Measurements from ENCODE around the genes PTPRN, DES and CHPF.

DNA sequence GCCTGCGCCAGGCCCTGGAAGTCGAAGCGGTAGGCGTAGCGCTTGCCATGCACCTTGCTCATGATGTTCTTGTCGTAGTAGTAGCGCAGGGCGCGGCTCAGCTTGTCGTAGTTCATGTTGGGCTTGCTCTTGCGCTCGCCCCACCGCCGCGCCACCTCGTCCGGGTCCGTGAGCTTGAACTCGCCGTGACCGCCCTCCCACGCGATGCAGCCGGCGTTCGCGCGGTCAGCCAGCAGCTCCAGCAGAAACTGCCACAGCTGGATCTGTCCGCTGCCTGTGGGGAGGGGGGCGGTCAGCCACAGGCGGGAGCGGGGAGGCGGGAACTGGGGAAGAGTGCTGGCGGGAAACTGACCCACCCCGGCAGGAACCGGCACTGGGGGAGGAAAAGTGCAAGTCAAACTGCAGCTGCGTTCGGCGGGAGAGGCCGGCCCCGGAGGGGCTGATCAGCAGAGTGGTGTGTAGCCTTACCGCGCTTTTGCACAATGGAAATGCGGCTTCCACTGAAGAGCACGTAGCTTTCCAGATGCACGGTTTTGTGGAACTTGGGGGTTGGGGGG, 2.9 kb downstream of the FEV start:
- PRO-cap, result no peak
- CAGE, long polyA plus RNA, result no peak

- PRO-cap, result no peak
- CAGE, long polyA plus RNA, result no peak
Observed at GRCh38 chr2:219118490-219118929, 42.1 kb downstream of the NHEJ1 start.

GRCh38 chr2:219123303-219124346, 37.0 kb downstream of the NHEJ1 start:
- PRO-cap, result no peak
- CAGE, long polyA plus RNA, result no peak

- PRO-cap, result no peak
- CAGE, long polyA plus RNA, result no peak
Observed at GRCh38 chr2:219140791-219141098, 19.9 kb downstream of the NHEJ1 start.

DNA sequence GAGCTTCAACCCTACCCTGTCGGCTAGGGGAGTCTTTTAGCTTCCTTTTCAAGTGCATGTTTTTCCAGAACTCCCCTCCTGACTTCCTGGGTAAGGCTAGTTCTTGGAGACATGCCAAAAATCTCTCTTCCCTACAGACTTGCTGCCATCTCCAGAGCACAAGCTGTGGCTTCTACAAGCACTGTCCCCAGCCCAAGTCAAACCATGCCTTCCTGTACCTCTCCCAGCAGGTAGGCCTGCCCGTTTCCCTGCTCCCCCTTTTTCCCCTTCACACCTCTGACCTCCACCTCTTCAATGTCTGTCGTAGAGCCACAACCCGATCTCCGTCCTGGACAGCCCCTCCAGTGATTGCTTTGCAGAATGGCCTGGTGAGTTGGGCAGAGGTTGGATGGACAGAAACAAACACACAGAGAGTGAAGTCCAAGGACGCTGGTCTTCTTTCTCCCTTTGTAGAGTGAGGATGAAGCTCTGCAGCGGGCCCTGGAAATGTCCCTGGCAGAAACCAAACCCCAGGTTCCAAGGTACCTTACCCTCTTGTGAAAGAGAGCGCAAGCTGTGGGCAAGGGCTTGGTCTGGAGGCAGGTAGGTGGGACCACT, 1.6 kb downstream of the ZFAND2B start:
- PRO-cap, result no peak
- CAGE, long polyA plus RNA, result no peak

DNA sequence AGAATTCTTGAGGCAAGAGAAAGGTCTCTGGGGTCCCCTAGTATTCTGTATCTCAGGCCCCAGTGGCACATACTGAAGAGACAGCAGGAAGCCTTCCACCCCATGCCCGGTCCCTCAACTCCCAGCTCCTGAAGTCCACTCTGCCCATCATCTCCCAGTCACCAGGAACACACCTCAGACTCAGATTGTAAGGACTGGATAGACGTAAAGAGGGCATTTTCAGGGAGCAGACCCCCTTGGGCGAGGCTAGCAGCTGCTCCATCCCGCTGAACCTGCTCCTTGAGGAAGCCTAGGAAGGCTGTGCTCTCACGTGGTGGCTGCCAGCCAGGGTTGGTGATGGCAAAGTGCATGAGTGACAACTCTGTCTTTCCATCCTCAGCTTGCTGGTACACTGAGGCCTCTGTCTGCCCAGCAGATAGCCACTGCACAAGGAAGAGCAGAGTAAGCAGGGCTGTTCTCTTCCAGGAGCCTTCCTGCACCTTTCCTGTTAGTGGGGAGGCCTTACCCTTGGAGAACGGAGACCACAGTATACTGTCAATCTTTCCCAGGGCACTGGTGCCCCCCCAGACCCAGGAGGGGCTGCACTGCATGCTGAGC, 3.8 kb upstream of the ABCB6 start:
- PRO-cap, result no peak
- CAGE, long polyA plus RNA, result no peak

DNA sequence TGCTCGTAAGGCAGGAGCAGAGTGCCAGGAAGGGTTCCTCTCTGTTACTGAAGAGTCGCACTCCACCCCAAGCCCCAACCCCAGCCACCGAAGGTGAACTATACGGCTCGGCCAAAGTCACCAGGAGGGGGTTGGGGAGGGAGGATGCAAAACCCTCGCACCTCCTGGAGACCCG, 250 bp downstream of the TUBA4A start:
- PRO-cap, result no peak
- CAGE, long polyA plus RNA, result no peak

GRCh38 chr2:219309228-219309860, at the start of gene PTPRN:
TSS of gene PTPRN (minus strand) at chr2:219309401.
- PRO-cap, result no peak
- CAGE, long polyA plus RNA, result no peak

DNA sequence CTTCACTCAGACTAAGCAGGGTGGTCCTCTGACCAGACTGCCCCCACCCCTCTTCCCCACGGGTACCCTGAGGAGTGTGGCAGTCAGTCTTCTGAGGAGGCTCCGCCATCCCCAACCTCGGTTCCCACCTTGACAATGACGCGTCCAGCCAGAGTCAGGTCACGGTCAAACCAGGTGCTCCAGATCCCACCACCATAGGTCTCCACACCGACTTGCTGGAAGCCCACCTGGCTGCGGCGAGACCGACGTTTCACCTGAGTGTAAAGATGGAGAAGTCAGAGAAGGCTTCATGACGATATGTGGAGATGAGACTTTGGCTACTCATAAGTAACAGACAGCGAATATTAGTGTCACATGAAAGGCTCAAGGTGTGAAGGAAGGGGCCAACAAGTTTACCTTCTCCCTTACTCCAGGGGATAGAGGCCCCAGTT, 1.5 kb downstream of the DNPEP start:
- PRO-cap, result no peak
- CAGE, long polyA plus RNA, result no peak

GRCh38 chr2:219417997-219419145, at the start of gene DES:
TSS of gene DES (plus strand) at chr2:219418377.
- PRO-cap, result no peak
- CAGE, long polyA plus RNA, result no peak

DNA sequence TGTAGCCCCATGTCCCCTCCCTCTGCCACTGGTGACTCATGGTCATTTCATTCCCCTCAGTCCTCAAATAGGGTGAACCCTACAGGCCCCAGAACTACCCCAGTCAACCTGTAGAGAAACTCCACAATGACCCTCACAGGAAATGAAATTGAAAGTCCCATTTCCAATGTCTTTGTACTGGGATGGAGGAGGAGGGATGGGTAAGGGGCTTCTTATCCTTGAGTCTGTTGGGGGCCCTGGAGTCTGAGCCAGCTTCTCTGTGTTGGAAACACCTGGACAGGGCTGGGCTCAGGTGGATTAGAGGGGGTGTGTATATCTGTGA, 6.1 kb upstream of the SPEG start:
- PRO-cap, result no peak
- CAGE, long polyA plus RNA, result no peak

- PRO-cap, result no peak
- CAGE, long polyA plus RNA, result no peak
Observed at GRCh38 chr2:219442647-219443444, 8.2 kb downstream of the SPEG start.

DNA sequence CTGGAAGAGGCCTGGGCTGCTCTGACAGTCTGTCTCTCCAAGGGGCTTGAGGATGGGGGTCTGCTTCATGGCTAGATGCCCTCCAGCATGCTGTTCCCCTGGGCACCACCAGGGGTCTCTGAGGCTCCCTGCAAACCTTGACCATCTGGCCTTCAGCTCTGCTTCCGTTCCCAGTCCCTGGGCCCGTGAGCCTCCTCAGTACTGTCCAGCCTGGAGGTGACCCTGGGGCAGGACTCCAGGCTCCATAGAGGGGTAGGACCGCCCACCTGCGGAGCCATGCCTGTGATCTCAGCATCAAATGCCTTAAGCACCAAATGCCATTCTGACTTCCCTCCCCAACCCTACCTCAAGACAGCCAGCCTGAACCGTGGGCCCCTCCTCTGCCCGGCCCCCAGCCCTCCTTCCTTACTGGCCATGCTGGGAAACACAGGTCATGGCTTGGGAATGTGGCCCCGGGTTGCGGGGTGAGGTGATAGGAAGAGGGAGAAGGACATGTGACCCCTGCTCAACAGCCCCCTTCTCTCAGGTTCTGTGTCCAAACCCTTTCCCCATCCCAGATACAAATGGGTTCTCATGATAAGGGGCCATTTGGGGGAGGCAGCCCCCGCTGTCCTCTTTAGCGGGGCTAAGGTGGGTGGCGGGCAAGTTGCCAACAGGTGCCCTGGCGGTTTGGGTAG, 25.0 kb downstream of the SPEG start:
- PRO-cap, result no peak
- CAGE, long polyA plus RNA, result no peak

DNA sequence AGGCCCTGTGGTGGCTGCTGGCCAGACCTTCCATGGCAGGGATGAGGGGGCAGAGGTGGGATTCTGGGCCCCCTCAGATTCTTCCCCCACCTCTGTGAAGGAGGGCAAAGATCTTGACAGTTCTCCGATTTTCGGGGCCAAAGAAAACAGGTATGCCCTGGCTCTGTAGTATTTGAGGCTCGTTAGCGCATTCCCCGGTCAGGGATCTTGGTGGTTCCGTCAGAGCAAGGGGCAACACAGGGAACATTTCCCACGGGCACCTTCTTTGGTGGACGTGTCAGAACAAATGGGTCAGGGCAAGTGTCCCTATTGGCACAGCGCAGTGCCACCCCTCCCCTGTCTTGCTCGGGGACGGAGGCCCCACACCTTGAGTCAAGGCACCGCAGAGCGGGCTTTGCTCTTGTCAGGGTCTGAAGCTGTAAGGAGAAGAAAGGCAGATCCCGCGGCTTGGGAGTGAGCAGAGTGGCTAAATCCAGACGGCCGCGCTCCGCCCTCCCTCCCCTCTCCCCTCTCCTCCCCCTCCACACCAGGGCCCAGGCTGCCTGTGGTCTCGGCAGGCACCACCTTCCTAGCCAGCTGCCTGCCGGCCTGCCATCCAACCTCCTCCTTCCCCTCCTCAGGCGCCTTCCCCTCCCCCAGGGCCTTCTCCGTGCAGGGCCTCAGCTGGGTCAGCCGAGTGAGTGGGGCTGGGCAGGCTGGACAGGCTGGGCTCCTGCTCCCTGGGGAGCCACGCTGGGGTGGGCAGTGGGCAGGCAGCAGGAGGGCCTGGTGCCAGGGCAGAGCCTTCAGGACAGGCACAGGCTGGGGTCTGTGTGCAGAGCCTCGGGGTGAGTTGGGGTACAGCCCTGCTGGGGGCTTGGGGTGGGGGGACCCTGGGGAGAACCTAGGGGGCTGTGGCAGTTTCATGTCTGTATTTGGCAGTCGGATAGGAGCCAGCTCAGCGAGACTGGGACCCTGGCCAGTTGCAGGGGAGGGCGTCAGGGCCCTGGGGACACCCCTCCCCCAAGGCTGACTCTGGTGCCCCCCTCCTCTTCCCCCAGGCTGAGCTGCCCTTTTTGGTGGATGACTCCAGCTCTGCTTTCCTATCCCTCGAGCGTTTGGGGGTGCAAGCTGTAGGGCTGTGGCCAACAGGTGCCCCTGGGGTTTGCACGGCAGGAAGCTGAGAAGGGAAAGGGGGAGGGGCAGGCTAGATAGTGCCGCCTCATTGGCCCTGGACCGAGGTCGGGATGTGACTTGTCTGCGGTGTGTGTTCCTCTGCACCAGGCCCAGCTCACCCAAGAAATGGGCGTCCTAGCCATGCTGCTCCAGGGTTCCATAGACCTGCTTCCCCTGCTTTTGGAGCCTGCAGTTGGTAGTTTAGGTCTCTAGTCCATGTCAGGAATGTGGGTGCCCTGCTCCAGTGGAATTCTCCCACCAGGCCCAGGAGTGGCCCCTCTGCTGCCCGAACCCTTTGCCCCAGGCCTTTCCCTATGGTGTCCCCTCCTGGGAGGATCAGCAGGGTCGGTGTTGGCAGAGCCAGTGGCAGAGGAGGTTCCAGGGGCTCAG, 26.1 kb downstream of the SPEG start:
- PRO-cap, result no peak
- CAGE, long polyA plus RNA, result no peak

GRCh38 chr2:219501398-219502439, 3.0 kb downstream of the GMPPA start:
- PRO-cap, result no peak
- CAGE, long polyA plus RNA, result no peak

DNA sequence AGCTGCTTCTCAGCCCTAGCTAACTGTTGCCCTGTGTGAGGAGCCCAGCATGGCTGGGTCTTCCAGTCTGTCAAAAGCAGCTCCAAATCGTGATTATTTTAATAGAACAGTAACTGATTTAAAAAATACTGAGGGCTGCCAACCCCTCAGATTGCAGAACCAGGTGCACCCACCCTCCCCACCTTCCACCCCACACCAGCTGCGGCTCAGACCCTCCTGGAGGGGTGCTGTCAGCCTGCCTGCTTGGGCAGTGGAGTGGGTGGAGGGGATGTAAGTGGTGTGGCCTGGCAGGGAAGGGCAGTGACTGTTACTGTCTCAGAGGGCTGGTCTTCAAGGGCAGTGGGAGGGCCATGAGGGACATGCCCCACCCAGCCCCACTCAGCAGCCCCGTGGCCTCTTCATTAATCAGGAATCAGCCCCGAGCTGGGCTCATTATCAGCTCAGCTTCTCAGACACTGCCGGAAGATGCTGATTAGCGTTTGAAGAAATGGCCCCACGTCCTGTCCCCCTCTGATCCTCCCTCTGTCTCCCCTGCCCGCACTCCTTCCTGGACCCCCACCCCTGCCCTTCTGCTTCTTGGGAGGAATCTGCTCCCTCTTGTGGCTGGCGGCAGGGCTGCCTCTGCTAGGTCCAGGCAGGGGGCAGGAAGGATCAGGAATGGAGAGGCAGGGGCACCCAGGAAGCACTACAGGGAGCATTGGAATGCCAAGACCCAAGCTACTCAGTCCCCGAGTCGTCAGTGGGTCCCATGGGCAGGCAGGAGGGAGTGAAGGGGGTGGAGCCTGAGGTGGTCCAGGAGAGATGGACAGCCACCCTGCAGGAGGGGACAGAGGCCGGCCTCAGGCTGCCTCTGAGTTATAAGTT, 6.8 kb downstream of the ASIC4 start:
- PRO-cap, result no peak
- CAGE, long polyA plus RNA, result no peak

DNA sequence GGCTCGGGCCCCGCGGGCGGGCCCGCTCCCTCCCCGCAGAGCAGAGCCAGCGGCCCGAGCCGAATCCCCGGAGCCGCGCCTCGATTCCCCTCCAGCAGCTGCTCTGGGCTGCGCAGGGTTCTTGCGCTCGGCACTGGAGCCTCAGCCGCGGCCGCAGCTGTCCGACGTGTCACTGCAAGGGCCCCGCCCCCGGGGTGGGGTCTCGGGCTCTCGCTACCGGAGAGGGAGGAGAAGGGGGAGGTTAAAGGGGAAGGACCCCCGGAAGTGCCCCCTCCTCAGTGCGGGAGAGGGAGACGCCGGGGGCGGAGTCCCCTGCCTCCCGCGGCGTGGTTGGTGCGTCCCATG, at the start of gene CHPF:
TSS of gene CHPF (minus strand) at position 176 of the 345 bp plus-strand sequence.
- PRO-cap, result no peak
- CAGE, long polyA plus RNA, result no peak

GRCh38 chr2:219607903-219608769, 10.5 kb downstream of the STK11IP start:
- PRO-cap, result no peak
- CAGE, long polyA plus RNA, result no peak

GRCh38 chr2:219609141-219610142, 11.8 kb downstream of the STK11IP start:
- PRO-cap, result no peak
- CAGE, long polyA plus RNA, result no peak

DNA sequence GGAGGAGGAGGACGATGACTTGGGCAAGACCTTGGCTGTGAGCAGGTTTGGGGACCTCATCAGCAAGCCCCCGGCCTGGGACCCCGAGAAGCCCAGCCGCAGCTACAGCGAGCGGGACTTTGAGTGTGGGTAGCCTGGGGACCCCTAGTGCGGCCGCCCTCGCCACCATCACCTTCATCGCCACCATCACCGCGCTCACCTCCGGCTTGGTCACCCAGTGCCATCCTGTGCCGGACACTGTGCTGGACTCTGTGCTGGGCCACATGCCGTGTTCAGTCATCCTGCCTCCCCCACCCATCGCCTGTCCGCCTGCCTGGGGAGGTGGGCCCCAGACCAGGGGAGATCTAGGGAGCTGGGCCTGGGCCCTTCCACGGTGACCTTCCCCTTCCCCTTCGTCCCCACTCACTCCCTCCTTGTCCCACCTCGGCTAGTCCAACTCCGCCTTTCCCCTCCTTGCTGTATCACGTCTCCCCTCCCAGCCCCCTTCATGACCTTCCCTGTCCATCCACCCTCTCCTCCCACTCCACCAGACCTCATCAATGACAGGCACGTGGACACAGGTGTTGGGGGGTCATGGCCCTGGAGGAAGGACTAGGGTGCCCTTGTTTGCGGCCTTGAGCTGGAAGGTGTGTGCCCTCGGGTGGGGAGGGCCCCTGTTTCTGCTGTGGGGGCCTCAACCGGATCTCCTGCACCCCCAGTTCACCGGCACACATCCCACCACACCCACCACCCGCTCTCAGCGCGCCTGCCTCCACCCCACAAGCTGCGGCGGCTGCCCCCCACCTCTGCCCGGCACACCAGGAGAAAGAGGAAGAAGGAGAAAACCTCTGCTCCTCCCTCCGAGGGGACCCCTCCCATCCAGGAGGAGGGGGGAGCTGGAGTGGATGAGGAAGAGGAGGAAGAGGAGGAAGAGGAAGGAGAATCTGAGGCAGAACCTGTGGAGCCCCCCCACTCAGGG, 1.3 kb downstream of the SLC4A3 start:
- PRO-cap, result no peak
- CAGE, long polyA plus RNA, result no peak